Hair follicle dermal papilla cell (primary cell): ENCODE measurements around a stretch of chr4.

GRCh38 chr4:150575979-150576421 is 6.0 kb upstream of the MAB21L2 start:
- CAGE, long polyA plus RNA, result no peak

DNA sequence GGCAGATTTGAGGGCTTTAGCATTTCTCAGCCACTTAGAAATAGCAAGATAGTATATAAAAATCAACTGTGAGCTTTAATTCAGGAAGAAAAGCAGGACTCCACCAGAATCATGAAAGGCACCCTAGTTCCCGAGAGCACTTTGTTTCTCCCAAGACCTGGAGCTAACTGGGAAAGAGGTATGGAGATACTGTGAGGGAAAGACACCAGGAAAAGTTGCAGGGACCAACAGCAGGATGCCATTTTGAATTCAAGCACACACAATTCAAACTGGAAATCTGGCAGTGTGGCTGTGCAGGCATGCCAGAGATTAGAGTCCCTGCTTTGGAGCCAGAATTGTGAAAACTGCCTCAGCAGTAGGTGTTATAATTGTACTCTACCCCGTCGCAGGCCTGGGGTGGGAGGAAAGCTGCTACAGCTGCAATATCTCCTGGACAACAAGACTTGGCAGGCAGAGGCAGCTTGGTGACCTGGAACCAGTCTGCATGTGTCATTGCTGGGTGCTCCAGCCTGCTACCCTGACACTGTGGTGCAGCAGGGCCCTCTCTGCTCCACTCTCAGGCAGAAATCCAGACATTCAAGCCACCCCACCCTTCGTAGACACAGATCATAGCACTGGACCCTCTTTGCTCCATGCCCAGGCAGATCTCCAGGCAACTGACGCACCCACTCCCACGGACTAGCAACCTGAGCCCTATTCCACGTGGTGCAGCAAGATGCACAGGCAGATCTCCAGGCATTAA is 140.8 kb downstream of the LRBA start:
- CAGE, long polyA plus RNA, result no peak

- CAGE, long polyA plus RNA, result no peak
Measured at GRCh38 chr4:151035213-151035559, 20.1 kb upstream of the LRBA start.

GRCh38 chr4:151098188-151098650 is 1.2 kb upstream of the RPS3A start:
- CAGE, long polyA plus RNA, result no peak

- CAGE, long polyA plus RNA, result no peak
Measured at GRCh38 chr4:151098807-151099360, 544 bp upstream of the RPS3A start.

GRCh38 chr4:151147088-151147372 is 47.6 kb downstream of the RPS3A start:
- CAGE, long polyA plus RNA, result no peak

DNA sequence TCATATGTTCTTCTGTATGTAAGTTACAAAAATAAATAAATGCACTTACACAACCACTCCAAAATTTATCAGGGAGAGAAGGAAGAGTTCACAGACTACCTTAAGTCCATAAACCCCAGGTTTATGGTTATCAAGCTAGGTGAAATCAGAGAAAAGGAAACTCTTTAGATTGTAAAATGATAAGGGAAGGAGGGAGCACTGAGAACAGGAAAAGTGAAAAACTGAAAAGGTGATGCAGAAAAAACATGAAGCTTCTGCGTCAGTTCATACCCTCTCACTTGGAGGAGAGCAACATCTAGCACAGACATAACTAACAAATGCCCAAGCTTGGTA is 2.3 kb downstream of the SH3D19 start:
- CAGE, long polyA plus RNA, result no peak

DNA sequence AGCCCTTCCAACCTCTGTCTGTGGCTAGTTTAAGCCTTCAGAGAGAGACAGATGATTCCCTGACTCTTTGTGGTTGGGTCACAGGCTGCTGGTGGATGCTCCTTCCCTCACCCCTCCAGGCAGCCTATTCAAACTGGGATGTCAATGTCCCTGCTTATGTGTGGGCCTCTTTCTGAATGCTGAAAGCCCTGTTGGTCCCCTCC is 148.7 kb upstream of the GATB start:
- CAGE, long polyA plus RNA, result no peak

DNA sequence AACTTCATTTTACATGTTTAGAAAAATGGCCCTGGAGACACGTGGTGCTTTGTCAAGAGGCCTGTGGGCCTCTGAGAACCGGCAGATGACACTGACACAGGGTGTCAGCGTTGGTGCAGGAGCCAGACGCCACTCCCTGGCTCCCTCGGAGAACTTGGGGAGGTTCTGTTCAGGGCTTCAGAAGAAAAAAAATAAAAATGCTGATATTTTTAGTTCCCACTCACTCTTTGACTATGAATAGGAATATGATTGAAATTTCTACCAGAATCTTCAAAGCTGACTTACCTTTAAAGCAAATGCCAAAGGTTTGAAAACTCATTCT is 190.9 kb upstream of the GATB start:
- CAGE, long polyA plus RNA, result no peak

GRCh38 chr4:151964993-151965444 is 204.2 kb upstream of the GATB start:
- CAGE, long polyA plus RNA, result no peak

- CAGE, long polyA plus RNA, result no peak
Measured at GRCh38 chr4:152224013-152224309, 311.9 kb downstream of the FBXW7 start.

DNA sequence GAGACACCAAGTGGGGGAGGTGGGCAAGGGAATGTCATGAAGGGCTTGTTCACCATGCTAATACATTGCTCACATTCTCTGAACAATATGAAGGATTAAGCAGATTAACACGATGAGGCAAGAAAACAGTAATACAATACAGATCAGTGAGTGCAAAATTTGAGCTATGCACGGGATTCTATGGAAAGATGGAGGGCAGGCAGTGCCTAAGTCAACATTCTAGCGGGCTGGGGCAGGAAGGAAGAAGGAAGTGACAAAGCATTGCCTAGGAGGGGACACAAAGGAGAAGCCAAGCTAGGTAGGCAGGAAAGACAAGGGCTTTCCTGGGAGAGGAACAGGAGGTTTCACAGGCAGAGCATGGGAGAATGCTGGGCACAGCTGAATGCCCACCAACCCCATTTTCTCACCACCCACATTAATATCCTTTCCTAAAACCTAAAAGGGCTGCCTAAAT is 278.1 kb downstream of the FBXW7 start:
- CAGE, long polyA plus RNA, result no peak

- CAGE, long polyA plus RNA, result no peak
Measured at GRCh38 chr4:152590090-152590828, 54.4 kb upstream of the FBXW7 start.

DNA sequence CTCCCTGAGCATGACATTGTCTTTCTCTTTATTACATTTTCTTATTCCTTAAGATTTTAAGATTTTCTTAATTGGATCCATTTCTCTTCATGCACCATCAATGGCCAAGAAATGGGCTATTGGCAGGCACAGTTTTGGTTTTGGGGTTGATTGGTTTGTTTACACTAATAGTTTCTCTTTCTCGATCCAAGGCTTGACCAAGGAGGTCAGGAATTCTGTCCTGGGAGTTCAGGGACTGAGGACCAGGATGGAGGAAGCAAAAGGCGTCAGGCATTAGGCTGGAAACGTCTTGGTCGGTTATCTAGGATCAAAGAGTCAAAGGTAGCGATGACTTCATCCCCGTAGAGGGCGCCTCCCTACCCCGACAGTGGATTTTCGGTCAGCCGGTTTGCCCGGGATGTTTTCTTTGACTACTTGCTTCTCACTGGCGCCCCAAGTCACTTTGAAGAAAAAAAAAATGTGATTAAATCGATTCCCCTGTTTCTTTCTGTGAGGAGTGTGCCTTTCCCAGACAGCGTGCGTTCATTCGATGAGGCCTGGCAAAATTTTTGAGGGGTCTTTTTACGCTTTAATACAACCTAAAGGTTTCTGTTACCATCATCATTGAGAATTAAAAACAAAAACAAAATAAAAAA is 995 bp upstream of the FHDC1 start:
- CAGE, long polyA plus RNA, result no peak

DNA sequence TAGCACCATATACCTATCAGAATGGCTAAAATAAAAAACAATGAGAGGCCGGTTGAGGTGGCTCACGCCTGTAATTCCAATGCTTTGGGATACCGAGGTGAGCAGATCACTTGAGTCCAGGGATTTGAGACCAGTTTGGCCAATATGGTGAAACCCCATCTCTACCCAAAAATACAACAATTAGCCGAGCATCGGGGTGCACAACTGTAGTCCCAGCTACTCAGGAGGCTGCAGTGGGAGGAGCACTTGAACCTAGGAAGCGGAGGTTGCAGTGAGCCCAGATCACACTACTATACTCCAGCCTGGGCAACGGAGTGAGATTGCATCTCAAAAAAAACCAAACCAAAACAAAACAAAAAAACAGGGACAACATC is 49.6 kb downstream of the FHDC1 start:
- CAGE, long polyA plus RNA, result no peak

DNA sequence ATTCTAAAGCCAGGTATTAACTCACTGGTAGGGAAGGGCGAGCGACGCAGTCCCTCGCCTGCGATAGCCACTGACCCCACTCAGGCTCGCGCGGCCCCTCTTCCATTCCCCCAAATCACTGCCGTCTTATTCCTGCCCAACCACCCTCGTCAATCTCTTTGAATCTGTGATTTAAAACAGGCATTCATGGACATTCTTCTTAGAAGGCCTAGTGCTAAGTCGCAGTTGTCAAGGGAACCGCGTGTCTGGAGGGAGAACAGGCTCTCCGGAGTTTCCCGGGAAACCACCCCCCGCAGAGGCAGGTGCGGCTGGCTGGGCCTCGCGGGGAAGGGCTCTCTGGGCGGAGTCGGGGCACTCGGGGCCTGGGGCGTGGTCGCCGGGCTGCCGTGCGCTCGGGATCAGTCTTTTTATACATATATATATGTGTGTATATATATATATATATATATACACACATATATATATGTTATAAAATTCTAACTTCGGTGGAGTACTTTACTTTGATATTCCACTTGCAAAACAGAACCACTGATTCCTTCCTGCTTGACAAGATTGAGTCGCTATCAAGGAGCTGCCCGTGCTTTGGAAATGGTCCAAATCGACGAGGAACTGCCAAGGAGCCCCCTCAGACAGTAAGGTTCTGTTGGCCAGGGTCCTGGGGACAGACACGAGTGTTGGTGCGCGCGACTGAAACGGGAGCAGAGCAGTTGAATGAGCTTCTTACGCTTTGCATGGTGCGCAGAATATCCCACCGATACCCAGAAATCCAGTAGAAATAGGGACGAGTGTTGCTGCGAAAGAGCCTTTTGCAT is 52.1 kb upstream of the TRIM2 start:
- CAGE, long polyA plus RNA, result no peak

GRCh38 chr4:153223550-153223882 is 19.3 kb downstream of the TRIM2 start:
- CAGE, long polyA plus RNA, result no peak

DNA sequence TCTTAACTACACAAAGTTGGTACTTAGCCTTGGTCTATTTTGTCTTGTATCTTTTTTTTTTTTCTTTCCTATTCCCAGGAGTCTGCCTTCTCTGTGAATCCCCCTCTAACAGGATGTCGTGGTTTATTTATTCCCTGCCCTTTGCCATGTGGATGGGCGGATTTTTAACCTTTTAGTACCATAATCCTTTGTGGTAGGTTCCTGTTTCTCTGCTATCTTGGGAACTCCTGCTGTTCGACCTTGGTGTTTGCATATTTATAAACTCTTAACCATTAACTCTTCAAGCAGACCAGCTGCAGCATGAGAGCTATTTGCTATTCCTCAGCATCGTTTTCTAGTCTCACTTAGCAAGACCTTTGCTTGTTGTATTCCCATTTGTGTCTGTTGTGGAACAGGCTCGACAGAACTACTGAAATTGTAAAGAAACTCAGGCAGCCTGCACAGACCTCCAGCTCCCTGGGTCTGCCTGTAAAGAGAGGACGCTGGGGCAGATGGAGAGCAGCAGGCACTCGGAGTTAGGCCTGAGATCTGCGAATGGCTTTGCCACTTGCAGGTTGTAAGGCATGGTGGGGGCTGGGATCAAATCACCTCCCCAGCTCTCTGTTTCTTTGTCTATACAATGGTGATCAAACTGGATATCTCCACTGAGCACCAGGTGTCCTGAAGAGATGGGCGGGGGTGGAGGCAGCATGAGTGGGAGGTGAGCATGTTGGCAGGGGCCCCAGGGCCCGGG is 38.2 kb downstream of the TRIM2 start:
- CAGE, long polyA plus RNA, result no peak

DNA sequence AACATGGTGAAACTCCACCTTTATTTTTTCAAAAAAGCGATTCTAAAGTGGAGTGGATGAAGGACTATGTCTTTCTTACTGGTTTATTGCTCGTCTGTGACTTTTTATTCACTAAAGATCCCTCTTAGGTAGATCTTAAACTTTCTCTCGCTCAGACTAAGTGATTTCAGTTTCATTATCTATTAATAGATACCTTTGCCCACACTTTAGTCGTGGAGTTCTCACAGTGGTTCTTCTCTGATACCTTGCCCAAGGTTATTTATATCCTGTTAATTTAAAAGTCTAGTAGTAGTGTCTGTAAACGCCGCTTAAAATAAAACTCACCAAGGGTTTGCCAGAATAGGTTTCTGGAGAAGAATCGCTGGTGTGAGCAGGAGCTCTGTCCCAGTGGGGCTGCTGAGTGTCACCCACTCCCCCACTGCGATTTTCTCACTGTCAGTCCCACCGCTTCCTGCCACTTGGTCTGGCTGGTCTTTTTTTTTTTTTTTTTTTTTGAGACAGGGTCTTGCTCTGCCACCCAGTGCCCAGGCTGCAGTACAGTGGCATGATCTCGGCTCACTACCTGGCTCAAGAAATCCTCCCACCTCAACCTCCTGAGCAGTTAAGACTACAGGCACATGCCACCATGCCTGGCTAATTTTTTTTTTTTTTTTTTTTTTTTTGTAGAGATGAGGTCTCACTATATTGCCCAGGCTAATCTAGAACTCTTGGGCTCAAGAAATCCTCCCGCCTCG is 26.8 kb upstream of the TMEM131L start:
- CAGE, long polyA plus RNA, result no peak

- CAGE, long polyA plus RNA, result no peak
Measured at GRCh38 chr4:153570134-153570605, 104.0 kb downstream of the TMEM131L start.